ENCODE results near the genes RFC3, SOHLH2, SUPT20H and UFM1.

DNA sequence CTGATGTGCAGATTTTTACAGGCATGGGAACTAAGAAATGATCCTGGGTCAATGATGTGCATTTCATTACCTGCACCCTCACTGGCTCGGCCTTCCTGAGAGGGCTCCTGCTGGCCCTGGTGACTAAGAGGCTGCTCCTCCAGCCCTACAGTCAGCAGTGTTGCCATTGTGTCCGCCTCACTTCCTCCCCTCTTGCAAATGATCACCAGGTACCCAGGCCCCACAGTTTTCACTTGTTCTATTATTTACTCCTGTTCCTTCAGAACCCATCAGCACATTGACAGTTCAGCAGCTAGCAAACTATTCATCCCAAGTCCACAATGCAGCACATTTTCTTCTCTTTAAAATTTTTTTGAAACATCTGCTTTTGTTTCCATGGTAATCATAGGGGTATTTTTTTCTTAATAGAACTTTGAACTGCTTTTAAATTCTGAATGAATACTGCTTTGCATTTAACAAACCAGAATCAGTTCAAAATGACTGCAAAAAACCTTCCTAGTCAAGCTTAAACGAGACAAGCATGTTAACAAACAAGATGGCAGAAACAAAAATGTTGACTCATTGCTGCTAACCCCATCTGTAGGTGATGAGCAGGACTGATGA lies 29.3 kb downstream of the STARD13 start:
- RRBS = no CpG with 5 or more reads among the region's 3 CpGs

GRCh38 chr13:33279771-33280255 lies 5.7 kb downstream of the STARD13 start:
- RRBS = no CpG with 5 or more reads among the region's 1 CpG

- RRBS = no CpG with 5 or more reads among the region's 5 CpGs
Observed at GRCh38 chr13:33282601-33283269, 2.8 kb downstream of the STARD13 start.

- RRBS = no CpG with 5 or more reads among the region's 13 CpGs
Observed at GRCh38 chr13:33322086-33322820, 36.7 kb upstream of the STARD13 start.

DNA sequence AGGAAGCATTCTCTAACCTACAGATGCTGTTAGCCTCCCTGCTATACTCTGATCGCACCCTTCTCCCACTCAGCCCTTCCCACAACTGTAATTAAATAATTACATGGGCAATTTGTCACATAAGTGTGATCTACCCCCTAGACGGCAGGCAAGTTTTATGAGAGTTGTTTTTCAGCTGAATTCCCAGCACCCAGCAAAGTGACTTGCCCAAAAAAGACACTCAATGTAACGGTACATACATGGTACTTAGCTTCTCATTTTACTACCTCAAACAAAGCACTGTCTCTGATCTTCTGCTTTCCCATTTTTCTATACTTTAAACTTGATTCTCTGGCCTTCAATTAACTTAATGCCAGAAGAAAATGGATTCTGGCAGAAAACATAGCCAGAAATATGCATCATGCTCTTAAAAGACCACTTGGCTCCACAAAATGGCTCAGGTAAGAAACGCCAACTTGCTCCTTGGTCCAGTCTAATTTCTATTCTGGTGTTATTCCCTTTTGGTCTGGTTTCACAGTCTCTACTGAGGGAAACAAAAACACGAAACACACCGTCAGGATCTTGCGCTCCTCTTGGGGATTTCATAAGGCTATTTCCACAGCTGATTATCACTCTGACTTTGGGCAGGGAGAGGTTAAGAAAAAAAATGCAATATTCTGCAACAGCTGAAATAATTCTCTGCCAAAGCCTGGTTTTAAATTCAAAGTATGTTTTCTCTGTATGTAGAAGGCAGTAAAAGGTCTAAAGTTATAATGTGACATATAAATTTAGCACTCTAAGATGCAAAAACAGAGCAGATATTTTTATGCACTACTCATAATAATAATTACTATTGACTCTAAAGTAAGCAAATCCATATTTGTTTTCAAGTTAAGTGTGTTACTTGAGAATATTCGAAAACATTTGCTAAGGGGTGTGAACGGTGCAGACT lies 38.1 kb upstream of the STARD13 start:
- RRBS = no CpG with 5 or more reads among the region's 9 CpGs

GRCh38 chr13:33543119-33543486 lies 257.5 kb upstream of the STARD13 start:
- RRBS = no CpG with 5 or more reads among the region's 6 CpGs

DNA sequence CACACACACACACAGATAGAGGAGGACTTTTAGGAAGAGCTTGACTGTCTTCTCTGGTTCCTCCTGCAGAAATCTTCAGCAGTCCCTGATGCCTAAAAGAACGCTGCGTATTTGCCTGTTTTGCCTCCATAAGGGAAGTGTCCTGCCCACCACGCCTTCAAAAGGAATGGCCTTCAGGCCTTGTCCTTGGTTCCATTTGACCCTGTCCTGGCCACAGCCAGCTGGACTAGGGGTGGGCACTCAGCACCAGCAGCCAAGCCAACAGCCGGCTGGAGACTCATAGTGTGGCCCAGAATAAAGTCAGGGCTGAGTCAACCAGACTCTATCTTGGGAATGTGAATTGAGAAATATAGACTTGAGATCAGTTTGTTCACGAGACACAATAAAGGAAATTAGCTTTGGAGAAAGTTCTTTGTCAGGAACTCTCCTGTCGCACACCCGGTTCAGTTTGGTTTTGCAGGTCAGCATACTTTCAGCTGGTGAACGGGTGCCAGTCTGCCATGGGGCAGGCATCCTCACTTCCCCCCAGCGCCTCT lies 174.7 kb upstream of the RFC3 start:
- RRBS = no CpG with 5 or more reads among the region's 9 CpGs

DNA sequence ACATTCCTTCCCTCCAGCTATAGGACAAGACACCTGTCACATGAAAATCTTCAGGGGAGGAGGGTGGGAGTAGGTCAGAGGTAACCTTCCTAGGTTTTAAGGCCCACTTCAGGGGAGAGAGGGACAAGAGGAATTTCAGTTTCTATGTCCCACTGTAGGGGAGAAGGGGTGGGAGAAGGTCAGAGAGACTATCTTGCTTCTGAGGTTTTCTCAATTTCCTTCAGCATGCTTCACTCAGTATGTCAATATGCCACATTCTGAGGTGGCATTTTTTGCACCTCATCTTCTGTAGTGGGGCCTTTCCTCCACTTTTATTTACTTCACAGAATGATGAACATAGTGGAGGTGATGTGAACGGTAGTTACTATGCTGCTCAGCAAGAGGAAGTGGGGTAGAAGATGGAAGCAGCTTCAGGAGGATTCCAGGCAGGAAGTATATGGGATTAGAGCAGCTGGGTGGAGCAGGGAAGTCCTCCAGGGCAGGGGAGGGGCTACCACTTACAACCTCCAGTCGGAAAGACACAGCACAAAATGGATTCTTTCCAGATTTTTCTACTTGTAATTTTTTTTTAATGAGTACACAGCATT lies 73.0 kb upstream of the RFC3 start:
- RRBS = no CpG with 5 or more reads among the region's 2 CpGs

- RRBS = under 1% methylated on average over 12 of the region's 42 CpGs
Observed at GRCh38 chr13:33817863-33818436, at the start of gene RFC3. Gene RFC3 (plus strand): TSS chr13:33818149.

DNA sequence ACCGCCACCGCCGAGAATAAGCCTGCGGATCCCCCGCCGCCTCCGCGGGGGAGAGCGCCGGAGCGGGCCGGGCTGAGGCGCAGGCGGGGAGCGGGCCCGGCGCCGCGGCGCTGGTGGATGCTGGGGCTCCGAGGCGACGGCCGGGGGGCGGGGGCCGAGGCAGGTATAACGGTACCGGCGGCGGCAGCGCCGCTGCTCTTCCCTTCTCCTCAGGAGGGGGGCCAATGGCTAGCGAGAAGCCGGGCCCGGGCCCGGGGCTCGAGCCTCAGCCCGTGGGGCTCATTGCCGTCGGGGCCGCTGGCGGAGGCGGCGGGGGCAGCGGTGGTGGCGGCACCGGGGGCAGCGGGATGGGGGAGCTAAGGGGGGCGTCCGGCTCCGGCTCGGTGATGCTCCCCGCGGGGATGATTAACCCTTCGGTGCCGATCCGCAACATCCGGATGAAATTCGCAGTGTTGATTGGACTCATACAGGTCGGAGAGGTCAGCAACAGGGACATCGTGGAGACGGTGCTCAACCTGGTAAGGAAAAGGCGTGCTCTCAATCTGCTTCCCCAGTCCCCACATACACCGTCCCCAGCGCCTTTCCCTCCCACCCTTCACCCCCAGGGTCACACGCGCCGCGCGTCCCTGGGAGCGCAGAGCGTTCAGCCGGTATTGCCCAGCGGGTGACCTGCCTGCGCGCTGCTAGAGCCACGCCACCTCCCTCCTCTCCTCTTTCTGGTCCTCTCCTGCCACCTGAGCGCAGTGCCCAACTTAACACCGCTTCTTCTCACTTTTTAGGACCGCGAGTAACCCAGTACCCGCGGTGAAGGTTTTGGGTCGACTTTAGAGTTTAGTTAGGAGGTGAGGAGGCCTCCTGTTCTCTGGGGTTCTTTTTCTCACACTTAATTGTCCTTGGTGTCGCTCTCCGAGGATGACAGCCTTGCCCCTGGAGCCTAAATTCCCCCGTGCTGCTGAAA lies 806 bp downstream of the NBEA start:
- RRBS = 2% methylated on average over 44 of the region's 87 CpGs

DNA sequence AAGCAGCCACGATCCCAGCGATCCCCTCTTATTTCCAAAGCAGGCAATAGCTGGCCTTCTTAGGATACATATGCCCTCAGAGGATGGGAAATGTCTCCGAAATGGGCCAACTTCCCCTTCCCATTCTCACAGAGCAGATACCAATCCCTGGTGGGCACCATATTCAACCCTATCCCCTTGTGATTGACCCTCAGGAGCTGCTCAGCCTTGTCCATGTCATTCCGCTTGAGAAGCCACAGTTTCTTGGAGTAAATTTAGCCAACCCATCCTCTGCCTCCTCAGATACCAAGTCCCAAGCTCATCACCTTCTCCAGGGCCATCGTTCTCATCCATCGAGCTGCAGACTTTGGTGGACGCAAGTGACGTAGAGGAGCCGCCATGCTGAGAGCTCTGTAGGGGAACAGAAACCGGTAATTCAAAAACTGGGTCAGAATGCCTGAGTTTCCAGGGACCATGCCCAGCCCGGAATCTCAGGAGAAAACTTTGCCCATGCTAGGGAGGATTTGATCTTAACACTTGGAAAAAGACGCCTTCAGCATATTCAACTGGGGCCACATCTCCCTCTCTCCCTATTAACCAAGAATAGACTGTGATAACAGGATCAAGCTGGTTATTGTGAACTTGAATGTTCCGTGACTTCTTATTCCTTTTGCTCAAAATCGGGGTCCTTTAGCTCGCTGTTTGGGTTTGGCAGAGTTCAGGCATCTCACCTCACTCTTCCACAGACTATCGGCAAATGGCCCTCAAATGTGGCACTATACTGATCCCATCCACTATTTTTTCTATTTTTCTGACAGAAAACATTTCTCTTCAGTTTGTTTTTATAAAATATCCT lies 292.2 kb downstream of the DCLK1 start:
- RRBS = no CpG with 5 or more reads among the region's 16 CpGs

- RRBS = no CpG with 5 or more reads among the region's 48 CpGs
Observed at GRCh38 chr13:36214263-36214896, at the start of gene SOHLH2. Gene SOHLH2 (minus strand): TSS chr13:36214556.

GRCh38 chr13:36359447-36360071 lies 13.4 kb upstream of the SPART start:
- RRBS = no CpG with 5 or more reads among the region's 3 CpGs

DNA sequence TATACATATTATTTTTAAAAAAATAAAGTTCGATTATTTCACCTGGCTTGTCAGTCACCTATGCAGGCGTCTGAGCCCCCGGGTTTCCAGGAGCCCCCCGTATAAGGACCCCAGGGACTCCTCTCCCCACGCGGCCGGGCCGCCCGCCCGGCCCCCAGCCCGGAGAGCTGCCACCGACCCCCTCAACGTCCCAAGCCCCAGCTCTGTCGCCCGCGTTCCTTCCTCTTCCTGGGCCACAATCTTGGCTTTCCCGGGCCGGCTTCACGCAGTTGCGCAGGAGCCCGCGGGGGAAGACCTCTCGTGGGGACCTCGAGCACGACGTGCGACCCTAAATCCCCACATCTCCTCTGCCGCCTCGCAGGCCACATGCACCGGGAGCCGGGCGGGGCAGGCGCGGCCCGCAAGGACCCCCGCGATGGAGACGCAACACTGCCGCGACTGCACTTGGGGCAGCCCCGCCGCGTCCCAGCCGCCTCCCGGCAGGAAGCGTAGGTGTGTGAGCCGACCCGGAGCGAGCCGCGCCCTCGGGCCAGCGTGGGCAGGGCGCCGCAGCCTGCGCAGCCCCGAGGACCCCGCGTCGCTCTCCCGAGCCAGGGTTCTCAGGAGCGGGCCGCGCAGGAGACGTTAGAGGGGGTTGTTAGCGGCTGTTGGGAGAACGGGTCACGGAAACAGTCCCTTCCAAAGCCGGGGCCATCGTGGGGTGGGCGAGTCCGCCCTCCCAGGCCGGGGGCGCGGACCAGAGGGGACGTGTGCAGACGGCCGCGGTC lies 827 bp upstream of the CCNA1 start:
- RRBS = 4% methylated on average over 20 of the region's 79 CpGs

- RRBS = 1% methylated on average over 22 of the region's 82 CpGs
Observed at GRCh38 chr13:37058806-37060098, at the start of gene SUPT20H. Gene SUPT20H (minus strand): TSS chr13:37059688.

DNA sequence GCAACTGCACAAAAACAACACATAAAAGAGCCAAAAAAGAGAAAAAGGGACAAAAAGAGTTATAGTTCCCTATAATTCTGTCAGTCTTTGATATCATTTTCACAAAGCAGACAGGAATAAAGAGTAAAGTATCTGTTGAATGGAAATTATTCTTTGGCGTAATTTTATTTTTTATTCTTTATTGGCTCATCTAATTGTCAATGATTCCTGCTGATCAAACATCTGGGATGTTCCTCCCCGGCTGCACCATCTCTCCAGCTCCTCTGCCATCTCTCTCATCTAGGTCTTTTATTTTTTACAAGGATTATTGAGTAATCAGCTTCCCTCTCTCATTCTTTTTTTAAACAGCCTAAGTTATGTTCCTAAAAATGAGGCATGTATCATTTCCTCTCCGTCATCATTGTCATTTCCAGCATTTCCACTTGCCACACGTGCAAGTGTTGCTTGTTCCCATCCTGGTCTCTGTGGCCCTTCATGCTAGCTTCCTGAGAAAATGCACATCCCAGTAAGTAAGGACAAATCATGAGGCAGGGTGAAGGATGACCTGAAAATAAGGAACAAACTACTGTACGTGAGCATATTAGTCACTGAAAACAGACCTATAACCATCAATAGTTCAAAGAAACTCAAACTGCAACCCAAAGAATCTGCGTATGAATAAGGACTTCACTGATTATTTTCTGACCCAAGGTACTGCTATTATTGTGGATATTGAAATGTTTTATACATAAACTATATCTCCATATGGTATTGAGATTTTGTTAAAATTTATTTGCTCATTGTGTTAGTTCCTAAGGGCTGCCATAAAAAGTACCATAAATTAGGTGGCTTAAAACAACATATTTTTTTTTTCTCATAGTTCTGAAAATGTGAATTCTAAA lies 102.8 kb upstream of the POSTN start:
- RRBS = no CpG with 5 or more reads among the region's 6 CpGs

GRCh38 chr13:37899624-37900265 lies 30.2 kb upstream of the TRPC4 start:
- RRBS = no CpG with 5 or more reads among the region's 6 CpGs

GRCh38 chr13:38349678-38350500 lies at the start of gene UFM1:
Gene UFM1 (plus strand): TSS chr13:38349851.
- RRBS = no CpG with 5 or more reads among the region's 41 CpGs

All from GM19239 (cell line).